ENCODE measurements around the genes PFDN5 and MYG1.

GRCh38 chr12:52924990-52925749 is 20.3 kb upstream of the KRT8 start:
- PRO-cap, 4 experiments, result no peak in any of the 4 experiments
- RAMPAGE, long total RNA, 4 experiments, result no peak in any of the 4 experiments

DNA sequence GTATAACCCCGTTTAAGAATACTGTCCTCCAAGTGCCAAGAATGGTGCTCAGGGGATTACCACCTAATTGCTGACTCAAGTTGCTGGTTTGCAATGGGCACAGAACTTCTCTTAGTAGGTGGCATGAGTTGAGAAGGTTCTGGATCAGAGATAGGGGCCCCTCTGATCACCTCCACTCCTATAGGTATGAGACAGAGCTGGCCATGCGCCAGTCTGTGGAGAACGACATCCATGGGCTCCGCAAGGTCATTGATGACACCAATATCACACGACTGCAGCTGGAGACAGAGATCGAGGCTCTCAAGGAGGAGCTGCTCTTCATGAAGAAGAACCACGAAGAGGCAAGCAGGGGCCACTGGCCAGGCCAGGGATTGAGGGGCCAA is 1.6 kb downstream of the KRT18 start:
- PRO-cap, 4 experiments, result no peak in any of the 4 experiments
- RAMPAGE, long total RNA, 4 experiments, result no peak in any of the 4 experiments

DNA sequence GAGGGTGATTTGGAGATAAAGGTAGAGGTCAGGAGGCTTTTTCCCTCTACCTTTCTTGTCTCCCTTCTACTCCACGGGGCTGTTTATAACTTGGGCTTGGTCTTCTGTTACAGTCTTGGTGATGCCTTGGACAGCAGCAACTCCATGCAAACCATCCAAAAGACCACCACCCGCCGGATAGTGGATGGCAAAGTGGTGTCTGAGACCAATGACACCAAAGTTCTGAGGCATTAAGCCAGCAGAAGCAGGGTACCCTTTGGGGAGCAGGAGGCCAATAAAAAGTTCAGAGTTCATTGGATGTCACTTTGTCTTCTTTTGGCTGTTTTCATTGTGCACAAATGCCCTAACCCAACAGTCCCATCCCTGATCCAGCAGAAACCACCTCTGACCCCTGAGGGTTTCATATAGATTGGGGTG is 3.7 kb downstream of the KRT18 start:
- PRO-cap, 4 experiments, result no peak in any of the 4 experiments
- RAMPAGE, long total RNA, 4 experiments, result no peak in any of the 4 experiments

DNA sequence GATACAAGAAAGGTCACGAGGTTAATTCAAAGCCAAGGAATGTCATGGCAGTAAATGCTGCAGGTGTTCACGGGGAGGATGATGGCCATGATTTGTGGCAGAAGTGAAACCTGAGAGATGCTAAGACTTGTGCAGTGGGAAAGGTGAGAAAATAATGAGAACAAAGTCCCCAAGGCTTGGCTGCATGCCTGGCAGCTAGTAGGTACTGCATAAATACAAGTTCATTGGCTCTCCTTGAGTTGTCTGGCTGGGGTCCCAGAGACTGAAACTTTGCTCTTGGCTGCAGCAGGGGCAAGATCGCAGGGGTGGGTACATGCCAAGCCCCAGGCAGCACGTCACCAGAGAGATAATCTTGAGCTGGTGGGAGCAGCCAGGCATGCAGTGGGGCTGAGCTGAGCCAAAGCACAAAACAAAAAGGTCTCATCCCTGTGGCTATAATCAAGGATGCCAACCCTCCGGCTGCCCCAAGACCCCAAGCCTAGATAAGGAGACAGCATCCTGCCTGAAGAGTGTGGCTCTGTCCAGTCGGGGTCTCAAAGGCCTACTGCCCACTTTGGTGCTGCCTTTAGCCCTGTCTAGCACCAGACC is 21.3 kb downstream of the KRT18 start:
- PRO-cap, 4 experiments, result no peak in any of the 4 experiments
- RAMPAGE, long total RNA, 4 experiments, result no peak in any of the 4 experiments

GRCh38 chr12:53011501-53012405 is 5.5 kb downstream of the EIF4B start:
- PRO-cap, 4 experiments, result no peak in any of the 4 experiments
- RAMPAGE, long total RNA, 4 experiments, result no peak in any of the 4 experiments

DNA sequence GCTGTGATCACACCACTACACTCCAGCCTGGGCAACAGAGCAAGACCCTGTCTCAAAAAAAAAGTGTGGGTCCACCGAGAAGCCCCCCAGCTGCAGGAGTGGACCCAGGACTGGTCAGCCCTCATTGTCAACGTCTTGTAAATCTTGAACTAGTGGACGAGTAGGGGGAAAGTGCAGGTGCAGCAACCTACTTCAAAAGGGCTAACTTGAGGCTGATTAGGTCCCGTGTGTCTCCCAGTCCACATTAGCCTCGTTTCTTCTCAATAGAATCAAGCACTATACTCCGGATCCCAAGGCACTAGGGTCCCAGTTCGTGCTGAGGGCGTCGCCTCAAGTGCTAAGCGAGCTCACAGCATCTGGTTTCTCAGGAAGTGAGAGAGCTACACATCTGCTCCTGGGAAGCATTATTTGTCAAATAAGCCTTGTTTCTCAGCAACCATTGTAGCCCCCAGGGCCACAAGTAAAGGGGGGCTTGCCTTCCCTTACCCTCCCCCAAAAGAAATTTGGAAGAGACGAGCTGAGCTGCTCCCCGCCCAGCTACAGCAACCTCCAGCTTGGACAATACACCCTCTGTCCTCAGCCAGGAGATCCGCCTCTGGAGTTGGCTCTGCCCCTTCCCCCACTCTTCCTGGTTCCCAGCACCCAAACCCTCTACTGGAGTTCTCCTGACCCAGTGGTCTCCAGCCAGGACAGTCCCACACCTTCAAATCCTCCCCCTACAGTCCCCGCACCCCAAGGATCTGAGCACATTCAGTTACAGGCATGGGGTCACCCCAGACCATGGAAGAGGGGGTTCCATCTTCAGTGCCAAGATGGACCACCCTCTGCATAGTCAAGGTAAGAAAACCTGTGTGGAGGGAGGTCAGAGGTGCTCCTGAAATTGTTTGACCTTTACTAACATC is 5.8 kb upstream of the TNS2 start:
- PRO-cap, 4 experiments, result peak in 1 of 4 experiments; most common minus-strand start position 563 of the sequence (in 1)
- RAMPAGE, long total RNA, 4 experiments, result no peak in any of the 4 experiments

GRCh38 chr12:53050785-53051471 is 1.1 kb downstream of the TNS2 start:
- PRO-cap, 4 experiments, result peak in 4 of 4 experiments; most common plus-strand start chr12:53051421 (in 4); most common minus-strand start chr12:53051396 (in 2)
- RAMPAGE, long total RNA, 4 experiments, result no peak in any of the 4 experiments

DNA sequence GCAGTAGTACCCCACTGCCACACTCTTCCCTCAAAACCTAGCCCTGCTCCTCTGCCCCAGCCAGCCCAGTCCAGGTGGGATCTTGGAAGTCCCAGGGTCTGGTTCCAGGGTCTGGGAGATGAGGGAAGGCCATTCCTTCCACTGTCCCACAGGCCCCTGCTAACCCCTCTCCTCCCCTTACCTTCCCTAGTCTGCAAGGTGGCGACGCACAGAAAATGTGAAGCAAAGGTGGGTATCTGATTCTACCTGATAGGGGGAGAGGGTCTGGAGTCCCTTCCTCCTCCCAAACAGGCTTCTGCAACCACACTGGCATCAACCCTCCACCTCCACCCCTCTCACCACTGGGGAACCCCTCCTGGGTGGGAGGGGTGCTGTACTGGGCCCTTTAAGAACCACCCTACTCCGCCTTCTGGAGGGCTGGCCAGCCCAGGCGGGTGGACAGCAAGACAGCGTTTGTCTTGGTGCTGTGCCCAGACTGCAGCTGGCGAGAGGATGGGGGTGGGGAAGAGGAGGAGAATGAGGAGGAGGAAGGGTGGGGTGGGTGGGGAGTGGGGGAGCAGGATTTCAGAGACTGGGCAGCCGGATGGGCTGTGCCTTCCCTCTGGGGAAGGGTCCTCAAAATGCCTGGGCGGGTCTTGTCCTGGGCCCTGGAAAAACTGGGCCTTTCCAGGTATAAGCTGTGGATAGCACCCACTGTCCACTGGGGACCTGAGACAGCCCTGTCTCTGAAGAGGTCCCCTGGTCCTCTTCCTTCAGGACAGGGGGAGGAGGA is 2.6 kb downstream of the TNS2 start:
- PRO-cap, 4 experiments, result peak in 4 of 4 experiments; most common plus-strand start position 567 of the sequence (in 3); most common minus-strand start position 455 of the sequence (in 4)
- RAMPAGE, long total RNA, 4 experiments, result start-site peak on the plus strand in 1 of 4 experiments, centred at position 116 of the sequence, 9 reads per replicate

DNA sequence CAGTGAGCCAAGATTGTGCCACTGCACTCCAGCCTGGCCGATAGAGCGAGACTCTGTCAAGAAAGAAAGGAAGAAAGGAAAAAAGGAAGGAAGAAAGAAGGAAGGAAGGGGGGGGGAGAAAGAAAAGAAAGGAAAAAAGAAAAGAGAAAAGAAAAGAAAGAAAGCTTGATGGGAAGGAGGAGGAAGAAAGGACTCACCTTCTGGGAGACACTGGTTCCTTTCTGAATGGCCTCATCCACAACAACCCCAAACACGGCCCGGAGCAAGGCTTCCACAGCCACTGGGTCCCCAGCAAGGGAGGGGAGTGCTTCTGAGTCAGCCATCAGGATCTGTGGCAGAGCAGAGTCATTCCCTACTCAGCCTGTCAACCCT is 7.4 kb upstream of the ZNF740 start:
- PRO-cap, 4 experiments, result no peak in any of the 4 experiments
- RAMPAGE, long total RNA, 4 experiments, result no peak in any of the 4 experiments

- PRO-cap, 4 experiments, result peak in 3 of 4 experiments; most common plus-strand start chr12:53209115 (in 3)
- RAMPAGE, long total RNA, 4 experiments, result no peak in any of the 4 experiments
Observed at GRCh38 chr12:53208984-53209496, 2.0 kb upstream of the ITGB7 start.

DNA sequence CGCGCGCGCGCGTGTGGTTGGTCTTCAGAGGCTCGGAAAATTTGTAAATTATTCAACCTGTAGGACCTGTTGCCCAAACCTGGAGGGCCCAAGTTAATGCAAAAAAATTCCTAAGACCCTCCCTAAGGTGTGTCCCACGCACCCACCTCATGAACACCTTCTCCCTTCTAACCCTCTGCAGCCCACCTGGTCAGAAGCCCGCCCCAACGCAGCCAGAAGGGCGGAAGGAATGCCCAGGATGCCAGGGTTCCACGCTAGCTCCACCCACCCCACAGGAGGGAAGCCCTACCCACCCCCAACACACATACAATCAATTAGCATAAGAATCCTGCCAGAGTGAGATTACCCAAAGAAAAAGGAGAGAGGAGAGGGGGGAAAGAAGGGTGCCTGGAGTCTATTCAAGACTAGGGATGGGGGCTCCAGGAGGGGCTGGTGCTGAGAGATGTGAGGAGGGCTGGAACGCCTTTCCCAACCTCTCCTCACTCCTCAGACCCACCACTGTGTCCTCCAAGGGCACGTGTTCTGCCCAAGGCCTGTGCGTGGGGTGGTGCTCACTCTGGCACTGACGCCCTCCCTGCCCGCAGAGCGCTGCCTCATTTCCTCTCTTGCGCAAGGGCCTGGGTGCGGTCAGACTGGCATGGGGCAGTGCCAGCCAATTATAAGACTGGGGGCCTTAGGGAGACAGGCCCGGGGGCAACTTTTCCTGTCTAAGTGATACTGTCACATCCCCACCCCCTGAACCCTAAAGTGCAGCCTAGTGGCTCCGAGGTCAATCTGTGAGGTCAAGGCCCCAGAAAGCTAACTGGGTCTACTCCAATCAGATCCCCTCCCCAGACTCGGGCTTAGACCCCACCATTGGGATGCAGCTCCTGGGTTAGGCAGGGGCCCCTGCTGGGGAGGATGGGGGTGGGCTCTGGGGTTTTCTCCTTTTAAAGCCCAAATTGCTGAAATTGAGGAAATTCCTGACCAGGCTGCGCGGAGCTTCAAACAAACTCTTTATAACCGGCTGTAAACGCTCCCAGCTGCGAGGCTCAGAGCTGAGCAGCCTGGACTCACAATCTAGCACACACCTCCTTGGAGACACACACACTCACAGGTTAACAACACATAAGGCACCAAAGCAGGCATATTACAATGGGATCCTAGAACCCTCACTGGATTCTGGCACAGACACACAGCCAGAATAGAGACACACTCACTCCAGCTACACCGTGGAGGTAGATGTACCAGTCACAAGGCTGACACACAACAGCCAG is 10.2 kb upstream of the ITGB7 start:
- PRO-cap, 4 experiments, result no peak in any of the 4 experiments
- RAMPAGE, long total RNA, 4 experiments, result start-site peak on the minus strand in 1 of 4 experiments, centred at position 102 of the sequence, 5 reads per replicate

- PRO-cap, 4 experiments, result no peak in any of the 4 experiments
- RAMPAGE, long total RNA, 4 experiments, result no peak in any of the 4 experiments
Observed at GRCh38 chr12:53286047-53287067, 9.0 kb upstream of the PFDN5 start.

DNA sequence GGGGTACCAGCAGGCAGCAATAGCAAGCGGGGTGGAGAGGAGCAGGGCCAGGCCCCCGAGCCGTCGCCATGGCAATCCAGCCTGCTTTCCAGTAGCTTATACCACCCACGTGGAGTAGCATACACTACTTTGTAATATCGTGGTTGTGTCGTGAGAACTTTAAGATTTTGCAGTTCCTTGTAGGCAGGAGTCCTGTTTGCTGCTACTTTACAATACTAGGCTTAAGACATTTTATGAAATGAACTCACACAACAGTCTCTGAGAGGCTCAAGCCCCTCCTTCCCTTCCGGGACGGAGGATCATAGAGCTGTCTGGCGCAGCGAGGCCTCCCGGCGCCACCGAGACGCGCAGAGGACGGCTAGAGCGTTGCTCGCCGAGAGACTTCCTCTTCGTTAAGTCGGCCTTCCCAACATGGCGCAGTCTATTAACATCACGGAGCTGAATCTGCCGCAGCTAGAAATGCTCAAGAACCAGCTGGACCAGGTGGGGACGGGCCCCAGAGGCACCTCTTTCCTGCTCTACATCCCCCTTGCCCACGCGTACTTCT is at the start of gene PFDN5:
Gene PFDN5, plus strand, starts transcription at position 386 of the 547 bp plus-strand sequence.
- PRO-cap, 4 experiments, result peak in 4 of 4 experiments; most common plus-strand start position 341 of the sequence (in 4); most common minus-strand start position 281 of the sequence (in 2)
- RAMPAGE, long total RNA, 4 experiments, result start-site peak on the plus strand in 4 of 4 experiments, centred at positions 378 to 397 of the sequence, 2,641 to 3,506 reads per replicate

DNA sequence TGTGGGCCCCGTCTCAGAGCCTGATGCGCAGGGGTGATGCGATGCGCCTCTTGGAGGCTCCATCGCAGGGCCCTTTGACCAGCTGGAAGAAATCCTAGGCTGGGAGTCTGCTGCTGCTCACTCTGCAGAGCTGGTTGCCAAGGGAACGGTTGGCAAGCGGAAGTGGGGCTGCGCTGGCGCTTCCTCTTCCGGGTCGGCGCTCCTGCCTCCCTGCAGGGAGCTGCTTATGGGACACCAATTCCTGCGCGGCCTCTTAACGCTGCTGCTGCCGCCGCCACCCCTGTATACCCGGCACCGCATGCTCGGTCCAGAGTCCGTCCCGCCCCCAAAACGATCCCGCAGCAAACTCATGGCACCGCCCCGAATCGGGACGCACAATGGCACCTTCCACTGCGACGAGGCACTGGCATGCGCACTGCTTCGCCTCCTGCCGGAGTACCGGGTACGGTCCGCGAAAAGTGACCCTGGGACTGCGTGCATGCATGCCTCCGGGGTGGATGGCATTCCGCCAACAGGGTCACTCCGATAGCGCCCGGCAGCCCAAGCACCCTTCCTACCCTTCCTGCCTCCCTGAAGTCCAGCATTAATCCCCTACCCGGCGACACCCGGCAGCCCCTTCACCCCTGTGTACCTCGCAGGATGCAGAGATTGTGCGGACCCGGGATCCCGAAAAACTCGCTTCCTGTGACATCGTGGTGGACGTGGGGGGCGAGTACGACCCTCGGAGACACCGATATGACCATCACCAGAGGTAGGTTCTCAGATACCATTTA is at the start of gene MYG1:
Gene MYG1, plus strand, starts transcription at position 184 of the 773 bp plus-strand sequence.
- PRO-cap, 4 experiments, result peak in 4 of 4 experiments; most common plus-strand start position 190 of the sequence (in 3); most common minus-strand start position 76 of the sequence (in 1)
- RAMPAGE, long total RNA, 4 experiments, result no peak in any of the 4 experiments

DNA sequence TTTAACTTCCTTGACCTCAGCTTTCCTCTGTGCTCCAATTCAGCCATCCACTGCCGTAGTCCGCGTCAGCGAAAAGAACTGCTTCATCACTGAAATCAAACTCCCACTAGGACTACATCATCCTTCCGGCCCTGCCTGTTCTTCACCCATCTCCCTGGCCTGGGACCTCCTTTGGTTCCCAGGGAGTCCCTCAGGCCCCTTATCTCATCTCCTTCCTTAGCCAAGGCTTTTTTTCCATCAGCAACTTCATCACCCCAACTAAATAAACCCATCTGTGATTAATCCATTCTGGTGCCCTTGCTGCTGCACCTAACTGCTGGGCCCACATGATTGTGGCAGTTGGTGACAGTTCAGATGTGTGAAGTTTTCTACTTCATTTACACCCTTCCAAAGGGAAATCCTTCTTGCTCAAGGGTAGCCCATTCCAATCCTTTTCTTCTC is 810 bp downstream of the MYG1 start:
- PRO-cap, 4 experiments, result peak in 2 of 4 experiments; most common minus-strand start position 70 of the sequence (in 1)
- RAMPAGE, long total RNA, 4 experiments, result no peak in any of the 4 experiments

- PRO-cap, 4 experiments, result peak in 3 of 4 experiments; most common plus-strand start chr12:53328630 (in 3)
- RAMPAGE, long total RNA, 4 experiments, result no peak in any of the 4 experiments
Observed at GRCh38 chr12:53328423-53328860, 7.0 kb upstream of the AAAS start.

- PRO-cap, 4 experiments, result no peak in any of the 4 experiments
- RAMPAGE, long total RNA, 4 experiments, result no peak in any of the 4 experiments
Observed at GRCh38 chr12:53353065-53353333, 16.8 kb upstream of the SP7 start.

- PRO-cap, 4 experiments, result peak in 4 of 4 experiments; most common minus-strand start chr12:53379497 (in 3)
- RAMPAGE, long total RNA, 4 experiments, result no peak in any of the 4 experiments
Observed at GRCh38 chr12:53379024-53379799, 764 bp upstream of the SP1 start.

GRCh38 chr12:53381341-53381896 is 1.4 kb downstream of the SP1 start:
- PRO-cap, 4 experiments, result peak in 1 of 4 experiments; most common minus-strand start chr12:53381537 (in 1)
- RAMPAGE, long total RNA, 4 experiments, result no peak in any of the 4 experiments

GRCh38 chr12:53443474-53443884 is 1.9 kb downstream of the PRR13 start:
- PRO-cap, 4 experiments, result no peak in any of the 4 experiments
- RAMPAGE, long total RNA, 4 experiments, result no peak in any of the 4 experiments

All from spleen (tissue), 7 donors.